Hair follicular keratinocyte (primary cell): ENCODE data around the gene CXCL12.

DNA sequence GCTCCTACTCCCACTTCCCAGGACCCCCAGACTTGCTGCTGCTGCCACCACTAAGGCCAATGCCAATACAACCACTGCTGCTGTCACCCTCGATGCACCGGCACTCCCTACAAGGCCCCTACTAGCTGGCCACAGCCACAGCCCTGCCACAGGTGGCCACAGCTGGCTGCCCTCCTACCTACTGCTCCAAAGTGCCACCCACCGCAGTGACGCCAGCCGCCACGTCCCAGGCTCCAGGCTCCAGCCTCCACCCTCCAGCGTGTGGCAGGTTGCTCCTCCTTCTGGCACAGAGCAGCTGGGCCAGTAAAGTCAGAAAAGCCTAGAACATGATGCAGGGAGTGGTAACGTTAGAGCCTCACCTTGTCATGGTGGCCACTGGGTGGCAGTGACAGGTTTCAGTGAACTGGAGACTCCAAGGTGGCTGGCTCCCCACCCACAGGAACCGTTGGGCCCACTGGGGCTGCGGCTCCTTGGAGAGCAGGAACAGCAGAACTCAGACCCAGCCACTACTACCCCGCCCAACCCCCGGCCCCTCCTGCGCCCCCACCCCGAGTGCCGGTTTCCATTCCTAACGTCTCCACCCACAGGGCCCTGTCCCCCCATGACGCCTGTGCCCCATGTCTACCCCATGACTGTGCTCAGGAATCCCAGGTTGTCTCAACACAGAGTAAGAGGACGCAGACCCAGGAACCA lies 52.1 kb upstream of the ZNF33B start:
- RAMPAGE, long total RNA: no peak

DNA sequence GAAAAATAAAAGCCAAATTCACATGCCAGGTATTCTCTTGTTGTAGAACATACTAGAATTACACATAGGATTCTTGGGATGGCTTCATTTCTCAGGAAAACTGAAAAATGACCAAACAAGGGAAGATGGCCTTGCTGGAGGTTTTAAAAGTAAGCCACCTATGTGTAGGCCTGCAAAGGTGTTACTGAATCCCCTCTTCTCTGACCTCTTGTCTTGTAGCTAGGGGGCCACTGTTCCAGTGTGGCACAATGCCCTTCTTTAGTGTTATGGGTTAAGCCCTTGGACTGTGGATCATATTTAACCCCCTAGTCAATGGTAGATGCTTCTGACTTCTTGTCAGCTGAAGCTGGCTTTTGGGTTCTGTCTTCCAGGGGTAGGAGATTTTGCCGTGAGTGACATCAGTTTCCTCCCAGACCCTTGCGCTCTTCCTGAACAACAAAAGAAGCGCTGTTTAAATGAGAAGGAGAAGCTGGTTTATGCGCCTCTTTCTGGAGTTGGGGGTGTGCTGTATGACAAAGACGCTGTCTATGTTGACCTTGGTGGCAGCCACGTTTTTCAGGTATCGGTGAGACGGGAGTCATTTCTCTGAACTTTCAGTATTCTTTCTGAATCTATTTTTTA lies 10.1 kb downstream of the BMS1 start:
- RAMPAGE, long total RNA: no peak

- RAMPAGE, long total RNA: no peak
Measured at GRCh38 chr10:42864534-42864919, 81.9 kb downstream of the BMS1 start.

- RAMPAGE, long total RNA: no peak
Measured at GRCh38 chr10:43105180-43105864, 28.5 kb downstream of the RET start.

DNA sequence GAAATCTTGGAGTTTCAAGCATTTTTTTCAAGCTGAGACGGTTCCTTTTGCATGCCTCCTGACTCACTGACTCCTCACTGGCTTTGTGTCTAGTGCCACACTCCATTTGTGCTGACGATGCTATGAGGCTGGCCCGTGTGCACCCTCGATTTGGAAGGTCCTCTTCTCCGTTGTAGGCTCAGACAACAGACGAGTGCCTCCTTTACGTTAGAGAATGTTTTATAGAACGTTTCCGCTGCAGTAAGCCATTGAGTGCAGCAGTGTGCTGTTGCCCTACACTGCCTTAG lies 10.8 kb upstream of the CSGALNACT2 start:
- RAMPAGE, long total RNA: no peak

GRCh38 chr10:43138673-43139385 lies 584 bp downstream of the CSGALNACT2 start:
- RAMPAGE, long total RNA: no peak

DNA sequence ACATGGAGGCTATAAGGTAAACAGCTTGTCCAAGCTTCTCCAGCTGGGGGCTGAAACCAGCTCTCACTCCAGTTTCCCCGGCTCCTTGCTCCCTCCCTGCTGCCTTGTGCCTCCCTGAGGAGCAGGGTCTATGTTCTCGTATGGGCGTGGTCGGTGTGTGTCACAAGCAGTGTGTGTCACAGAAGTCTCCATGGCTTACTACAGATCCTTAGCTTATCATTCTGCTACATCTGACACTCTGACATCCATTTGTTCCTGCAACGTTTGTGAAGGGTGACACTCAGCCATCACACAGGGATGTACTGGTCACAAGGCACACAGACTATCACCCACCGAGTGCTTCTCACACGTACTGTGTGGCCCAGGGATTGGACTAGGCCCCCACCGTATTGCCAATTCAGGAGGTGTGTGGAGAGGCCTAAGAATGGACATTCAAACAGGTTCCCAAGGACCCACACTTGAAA lies 54.7 kb downstream of the CSGALNACT2 start:
- RAMPAGE, long total RNA: no peak

GRCh38 chr10:43322188-43322723 lies 49.2 kb upstream of the FXYD4 start:
- RAMPAGE, long total RNA: no peak

DNA sequence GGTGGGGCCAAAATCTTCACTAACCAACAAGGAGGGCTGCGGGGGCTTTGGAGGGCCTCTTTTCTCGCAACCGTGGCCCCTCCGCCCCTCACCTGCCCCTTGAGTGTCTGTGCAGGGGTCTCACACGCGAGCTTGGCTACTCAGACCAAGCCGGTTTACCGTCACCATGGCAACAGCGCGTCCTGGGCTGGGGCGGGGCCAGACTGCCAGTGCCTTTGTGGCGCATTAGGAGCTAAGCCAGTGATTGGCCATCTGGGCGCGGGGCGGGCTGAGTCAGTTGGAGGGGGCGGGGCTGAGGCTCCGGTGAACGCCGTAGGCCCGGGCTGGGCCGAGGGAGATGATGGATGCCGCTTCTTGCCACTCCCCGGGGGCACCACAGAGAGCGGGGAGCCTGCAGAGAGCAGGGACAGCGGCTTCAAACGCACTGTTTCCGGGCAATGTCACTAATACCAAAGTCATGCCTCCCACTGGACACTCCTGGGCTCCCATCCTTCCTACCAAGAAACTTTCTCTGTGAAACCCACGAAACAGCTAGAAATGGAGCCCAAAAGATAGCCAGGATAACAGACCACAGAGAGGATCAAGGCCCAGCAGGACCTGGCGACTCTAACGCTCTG lies 48.6 kb upstream of the FXYD4 start:
- RAMPAGE, long total RNA: no peak

DNA sequence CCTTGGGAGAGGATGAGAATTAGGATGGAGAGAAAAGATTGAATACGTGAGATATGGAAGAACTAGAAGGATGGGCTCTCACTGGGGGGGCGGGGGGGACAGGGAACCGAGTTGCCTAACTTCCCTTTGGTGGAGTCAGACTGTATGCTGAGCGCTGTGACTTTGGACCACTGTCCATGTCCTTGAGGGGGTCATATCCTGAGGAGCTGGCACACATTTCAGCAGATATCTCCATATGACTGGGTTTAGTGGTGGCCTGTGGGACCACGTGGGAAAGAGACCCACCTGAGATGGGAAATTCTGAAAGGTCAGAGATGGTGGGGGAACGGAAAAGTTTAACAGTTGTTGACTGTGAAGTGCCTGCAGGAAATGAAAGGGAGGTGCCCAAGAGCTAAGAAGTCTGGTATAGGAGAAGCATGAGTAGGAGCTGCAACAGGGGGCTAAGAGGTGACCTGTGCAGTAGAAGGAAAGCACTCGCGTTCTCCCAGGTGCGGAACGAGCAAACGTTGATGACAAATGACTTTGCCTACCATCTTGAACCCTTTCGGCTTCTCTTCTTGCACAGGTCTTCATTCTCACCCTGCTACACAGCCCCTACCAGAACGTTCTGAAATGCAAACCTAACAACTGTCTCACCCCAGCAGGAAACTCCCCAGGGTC lies 9.9 kb upstream of the FXYD4 start:
- RAMPAGE, long total RNA: no peak

DNA sequence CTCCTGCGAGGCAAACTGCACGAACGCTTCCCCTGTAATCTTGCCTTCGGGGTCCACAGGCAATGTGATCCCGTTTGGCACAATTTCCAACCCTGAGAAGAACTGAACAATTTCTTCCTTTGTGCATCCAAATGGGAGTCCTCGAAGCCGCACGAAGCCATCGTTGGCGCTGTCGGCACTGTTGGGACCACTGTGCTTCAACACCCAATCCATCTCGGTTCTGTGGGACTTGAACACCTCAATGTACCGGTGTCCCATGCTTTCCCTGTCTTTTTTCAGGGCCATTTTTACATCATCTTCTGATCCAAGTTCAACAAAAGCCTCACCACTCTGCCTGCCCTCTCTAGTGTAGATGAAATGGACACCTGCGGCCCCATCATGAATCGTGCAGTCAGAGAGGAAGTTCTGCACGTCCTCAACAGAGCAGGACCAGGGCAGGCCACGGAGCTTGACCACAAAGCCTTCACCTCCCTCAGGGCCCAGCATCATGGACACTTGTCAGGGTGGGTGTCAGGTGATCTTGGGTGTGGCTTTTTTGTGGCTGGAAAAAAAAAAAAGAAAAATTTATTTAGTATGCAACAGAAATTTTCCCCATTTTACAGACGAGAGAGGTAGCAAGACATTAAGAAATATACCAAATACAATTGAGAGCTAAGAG lies 16.1 kb downstream of the FXYD4 start:
- RAMPAGE, long total RNA: no peak

- RAMPAGE, long total RNA: no peak
Measured at GRCh38 chr10:43437296-43437608, 341 bp downstream of the ZNF487 start.

DNA sequence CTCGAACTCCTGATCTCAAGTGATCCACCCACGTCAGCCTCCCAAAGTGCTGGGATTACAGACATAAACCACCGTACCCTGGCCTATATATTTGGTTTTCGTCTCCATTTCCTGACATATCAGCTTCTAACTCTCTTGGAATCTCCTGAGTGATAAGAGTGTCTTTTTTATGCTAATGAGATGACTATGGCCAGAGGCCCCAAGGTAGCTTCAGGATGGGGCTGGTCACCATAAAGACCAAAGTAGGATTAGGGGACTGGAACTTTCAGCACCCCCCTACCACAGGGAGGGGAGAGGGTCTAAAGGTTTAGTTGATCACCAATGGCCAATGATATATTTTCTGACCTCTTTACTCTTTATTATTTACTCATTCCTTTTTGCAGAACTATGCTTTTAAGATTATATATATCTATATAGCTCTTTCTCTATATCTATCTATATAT lies 8.4 kb downstream of the ZNF32 start:
- RAMPAGE, long total RNA: no peak

DNA sequence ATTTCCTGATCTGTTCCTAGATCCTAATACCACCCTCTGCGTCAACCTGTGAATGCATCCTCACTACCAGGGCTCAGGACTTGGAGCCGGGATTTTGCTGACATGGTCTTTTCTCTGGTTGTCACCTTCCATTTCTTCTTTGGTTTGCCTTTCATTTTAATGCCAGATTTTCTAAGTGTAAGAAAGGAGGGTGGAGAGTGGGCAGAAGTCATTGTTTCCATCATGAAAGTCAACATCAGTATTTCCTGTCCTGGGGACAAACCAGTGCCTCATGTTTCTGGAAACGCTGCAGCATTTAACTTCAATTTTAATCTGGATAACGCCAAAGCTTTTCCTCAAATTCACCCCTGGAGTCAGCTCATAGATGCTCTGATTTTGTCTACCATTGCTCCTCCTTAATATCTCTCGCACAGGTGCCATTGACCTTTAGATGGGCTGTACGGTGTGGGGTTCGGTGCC lies 210.5 kb upstream of the ZNF32 start:
- RAMPAGE, long total RNA: no peak

DNA sequence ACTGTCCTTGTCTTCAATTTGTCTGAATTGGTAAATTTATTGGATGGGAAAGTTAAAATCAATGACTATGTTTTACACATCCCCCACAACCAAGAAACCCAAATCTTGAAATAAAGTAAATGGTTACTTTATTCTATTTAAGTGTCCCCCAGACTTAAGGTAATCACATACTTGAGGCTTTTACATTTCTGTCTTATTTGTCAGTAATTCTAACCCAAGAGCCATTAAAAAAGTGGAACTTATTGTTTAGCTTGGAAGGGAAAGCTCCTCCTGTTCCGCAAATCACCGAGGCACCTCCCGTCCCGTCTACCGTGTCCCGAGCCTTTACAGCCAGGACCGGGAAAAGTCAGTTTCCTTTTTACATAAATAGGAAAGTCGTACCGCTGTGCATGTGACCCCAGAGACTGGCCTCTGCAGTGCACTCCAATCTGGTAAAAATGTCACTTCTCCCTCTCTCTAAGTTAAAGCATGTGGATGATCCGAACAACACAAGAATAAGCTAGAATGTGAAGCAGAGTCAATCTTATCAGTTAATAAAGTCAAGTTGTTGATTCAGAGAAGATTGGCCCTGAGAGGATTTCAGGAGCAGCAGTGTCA lies 316.3 kb upstream of the ZNF32 start:
- RAMPAGE, long total RNA: no peak

- RAMPAGE, long total RNA: no peak
Measured at GRCh38 chr10:44253855-44254066, 131.1 kb downstream of the CXCL12 start.

GRCh38 chr10:44376085-44376802 lies 8.7 kb downstream of the CXCL12 start:
- RAMPAGE, long total RNA: no peak

DNA sequence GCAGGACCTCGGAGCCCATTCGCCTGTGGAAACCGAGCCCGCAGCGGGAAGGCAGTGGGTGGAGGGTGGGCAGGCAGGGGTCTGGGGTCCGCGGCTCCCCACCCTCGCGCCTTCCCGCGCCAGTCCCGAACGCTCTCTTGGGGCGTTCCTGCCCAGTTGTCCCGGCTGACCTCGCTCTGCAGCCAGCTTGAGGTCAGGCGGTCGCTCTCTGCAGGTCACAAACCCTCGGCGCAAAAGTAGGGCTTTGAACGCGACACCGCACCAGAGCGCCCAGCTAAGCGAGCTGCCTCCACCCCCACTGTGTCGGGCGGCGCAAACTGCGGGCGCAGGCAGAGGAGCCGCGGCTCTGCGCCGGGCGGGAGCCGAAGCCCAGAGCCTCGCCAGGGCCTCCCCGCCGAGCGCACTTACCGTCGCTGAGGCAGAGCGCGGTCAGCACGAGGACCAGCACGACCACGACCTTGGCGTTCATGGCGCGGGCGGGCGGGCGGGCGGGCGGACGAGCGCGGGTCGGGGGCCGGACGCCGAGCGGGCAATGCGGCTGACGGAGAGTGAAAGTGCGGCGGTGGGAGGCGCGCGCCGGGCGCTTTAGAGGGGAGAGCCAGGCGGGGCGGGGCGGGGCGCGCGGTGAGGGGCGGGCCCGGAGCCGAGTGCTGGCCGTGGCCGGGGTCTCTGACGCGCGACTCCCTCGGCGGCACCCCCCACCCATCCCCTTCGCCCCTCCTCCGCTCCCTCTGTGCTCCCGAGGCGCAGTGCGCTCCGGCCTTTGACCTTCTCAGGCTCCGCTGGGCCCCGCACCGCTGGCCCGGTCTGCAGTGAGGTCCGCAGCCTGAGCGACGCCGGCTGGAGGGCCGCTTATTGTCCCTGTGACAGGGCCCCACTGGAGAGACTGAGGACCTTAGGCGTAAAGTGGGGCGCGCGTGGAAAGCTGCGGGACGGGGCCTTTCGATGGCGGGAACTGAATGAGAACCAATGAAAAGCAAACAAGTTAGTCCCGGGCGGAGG lies at the start of gene CXCL12:
Gene CXCL12 (minus strand): TSS at position 561 of the 1,002 bp plus-strand sequence.
- RAMPAGE, long total RNA: no peak

- RAMPAGE, long total RNA: no peak
Measured at GRCh38 chr10:44438113-44438464, 53.2 kb upstream of the CXCL12 start.

- RAMPAGE, long total RNA: no peak
Measured at GRCh38 chr10:44879098-44880002, 31.8 kb upstream of the TMEM72 start.